ENCODE measurements around the genes HEG1 and KLF15.

GRCh38 chr3:125039488-125040523, 16.0 kb downstream of the HEG1 start:
- PRO-cap, result no peak

GRCh38 chr3:125054455-125055215, 1.2 kb downstream of the HEG1 start:
- PRO-cap, result unidirectional peak, plus-strand start at chr3:125054638; unidirectional peak, plus-strand start at chr3:125054762

GRCh38 chr3:125055943-125056520, at the start of gene HEG1:
Gene HEG1 (minus strand): TSS chr3:125055997.
- PRO-cap, result bidirectional peak, plus-strand start at chr3:125056146, minus-strand start at chr3:125055998; bidirectional peak, plus-strand start at chr3:125056224, minus-strand start at chr3:125056182

- PRO-cap, result no peak
These were observed 38.3 kb upstream of the HEG1 start for GRCh38 chr3:125094012-125094528.

- PRO-cap, result no peak
These were observed 52.3 kb upstream of the HEG1 start for GRCh38 chr3:125107703-125108836.

- PRO-cap, result no peak
These were observed 73.7 kb upstream of the HEG1 start for GRCh38 chr3:125129460-125130023.

DNA sequence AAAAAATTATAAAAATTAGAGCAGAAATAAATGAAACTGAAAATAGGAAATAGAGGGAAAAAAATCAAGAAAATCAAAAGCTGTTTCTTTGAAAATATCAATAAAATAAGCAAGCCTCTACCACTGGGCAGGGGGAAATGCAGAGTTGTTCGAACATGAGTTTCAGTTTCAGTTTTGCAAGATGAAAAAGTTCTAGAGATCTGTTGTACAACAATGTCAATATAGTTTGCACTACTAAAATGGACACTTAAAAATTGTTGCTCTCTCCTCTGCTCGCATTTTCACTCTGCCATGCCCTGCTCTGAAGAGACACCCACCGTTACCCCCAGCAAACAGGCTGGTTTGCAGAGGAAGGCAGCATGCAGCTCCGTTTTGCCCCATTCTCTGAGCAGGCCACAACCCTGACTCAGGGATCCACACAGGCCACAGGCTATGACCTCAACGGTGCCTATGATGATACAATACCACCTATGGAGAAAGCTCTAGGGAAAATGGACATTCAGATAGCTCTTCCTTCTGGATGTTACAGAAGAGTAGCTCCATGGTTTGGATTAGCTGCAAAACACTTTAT, 64.4 kb downstream of the ZNF148 start:
- PRO-cap, result no peak

DNA sequence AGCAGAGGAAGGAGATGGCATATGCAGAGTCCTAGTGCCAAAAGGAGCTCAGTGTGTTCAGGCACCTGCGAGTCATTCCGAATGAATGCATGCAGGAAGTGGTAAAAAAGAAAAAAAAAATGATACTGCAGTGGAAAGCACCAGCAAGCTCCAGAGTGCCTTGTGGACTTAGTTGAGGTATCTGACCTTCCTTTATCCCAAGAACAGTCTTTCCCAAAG, 6.6 kb upstream of the ZNF148 start:
- PRO-cap, result no peak

GRCh38 chr3:125438023-125438222, 62.8 kb upstream of the ZNF148 start:
- PRO-cap, result no peak

- PRO-cap, result no peak
These were observed 18.4 kb upstream of the SNX4 start for GRCh38 chr3:125538347-125538845.

- PRO-cap, result no peak
These were observed 106.2 kb upstream of the ROPN1B start for GRCh38 chr3:125862611-125863413.

DNA sequence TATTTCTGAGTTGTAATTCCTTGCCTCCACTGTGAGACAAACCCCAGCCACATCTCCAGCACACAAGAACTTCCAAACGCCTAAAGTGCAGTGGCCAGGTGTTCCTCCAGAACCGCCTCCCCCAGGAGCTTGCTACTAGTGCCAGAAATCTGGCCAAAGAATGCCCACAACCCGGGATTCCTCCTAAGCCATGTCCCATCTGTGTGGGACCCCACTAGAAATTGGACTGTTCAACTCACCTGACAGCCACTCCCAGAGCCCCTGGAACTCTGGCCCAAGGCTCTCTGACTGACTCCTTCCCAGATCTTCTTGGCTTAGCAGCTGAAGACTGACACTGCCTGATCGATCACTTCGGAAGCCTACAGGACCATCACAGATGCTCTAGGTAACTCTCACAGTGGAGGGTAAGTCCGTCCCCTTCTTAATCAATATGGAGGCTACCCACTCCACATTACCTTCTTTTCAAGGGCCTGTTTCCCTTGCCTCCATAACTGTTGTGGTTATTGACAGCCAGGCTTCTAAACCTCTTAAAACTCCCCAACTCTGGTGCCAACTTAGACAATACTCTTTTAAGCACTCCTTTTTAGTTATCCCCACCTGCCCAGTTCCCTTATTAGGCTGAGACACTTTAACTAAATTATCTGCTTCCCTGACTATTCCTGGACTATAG, 103.0 kb upstream of the ROPN1B start:
- PRO-cap, result no peak

DNA sequence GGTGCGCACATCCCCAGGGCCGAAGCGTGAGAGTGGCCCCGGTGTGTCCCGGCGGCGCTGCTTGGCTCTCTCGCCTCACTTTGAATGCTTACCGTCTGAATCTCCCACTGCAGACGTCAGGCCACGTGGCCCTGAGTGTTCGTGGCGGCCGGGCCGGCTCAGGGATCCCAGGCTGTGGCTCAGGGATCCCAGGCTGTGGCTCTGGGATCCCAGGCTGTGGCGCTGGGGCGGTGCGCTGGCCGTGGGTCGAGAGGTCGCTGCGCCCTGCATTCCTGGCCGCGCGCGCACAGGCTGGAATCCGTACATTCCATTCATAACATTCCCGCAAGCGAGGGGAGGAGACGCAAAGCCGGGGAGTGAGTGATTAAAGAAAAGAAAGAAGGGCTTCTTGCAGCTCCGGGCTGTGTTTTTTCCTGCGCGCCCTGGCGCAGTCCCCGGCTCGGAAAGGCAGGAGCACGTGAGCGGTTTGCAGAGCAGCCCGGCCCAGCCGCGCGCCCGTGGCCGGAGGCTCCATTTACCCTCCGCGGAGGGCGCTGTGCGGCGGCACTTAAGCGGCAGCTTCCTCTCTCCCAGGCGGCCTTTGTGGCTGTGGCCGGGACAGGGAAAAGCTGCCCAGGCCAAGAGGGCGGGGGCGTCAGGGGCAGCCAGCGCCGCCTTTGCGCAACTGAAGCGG, 87.0 kb upstream of the ALDH1L1 start:
- PRO-cap, result no peak

DNA sequence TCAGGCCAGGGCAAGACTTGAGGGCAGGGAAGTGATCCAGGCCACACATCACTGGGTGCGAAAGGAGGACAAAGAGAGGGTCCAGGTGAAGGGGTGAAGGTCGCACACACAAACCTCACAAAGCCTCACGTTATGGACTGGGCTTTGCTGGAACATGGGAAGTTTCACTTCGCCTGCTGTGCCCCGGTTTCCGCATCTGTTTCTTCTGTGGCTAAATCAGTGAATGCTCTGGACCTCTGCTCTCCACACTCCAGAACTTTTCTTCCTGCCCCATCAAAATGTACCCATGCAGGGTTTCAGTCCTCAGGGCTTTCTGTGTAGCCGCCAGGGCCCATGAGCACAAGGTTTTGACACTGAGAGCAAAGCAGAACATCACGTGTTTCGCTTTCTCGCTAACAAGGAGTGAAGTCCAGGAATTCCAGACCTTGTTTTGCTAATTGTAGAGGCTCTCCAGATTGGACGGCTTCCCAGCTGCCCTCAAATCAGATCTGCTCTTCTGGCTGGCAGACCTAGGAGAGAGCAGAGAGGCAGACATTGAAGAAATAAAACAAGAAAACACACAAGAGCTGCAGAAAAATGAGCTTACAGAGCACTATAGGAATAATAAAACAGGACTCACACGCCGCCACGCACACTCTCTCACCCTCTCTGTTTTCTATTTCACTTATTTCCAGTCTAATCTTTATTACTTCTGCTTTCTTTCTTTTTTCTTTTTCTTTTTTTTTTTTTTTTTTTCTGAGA, 56.1 kb downstream of the KLF15 start:
- PRO-cap, result no peak

DNA sequence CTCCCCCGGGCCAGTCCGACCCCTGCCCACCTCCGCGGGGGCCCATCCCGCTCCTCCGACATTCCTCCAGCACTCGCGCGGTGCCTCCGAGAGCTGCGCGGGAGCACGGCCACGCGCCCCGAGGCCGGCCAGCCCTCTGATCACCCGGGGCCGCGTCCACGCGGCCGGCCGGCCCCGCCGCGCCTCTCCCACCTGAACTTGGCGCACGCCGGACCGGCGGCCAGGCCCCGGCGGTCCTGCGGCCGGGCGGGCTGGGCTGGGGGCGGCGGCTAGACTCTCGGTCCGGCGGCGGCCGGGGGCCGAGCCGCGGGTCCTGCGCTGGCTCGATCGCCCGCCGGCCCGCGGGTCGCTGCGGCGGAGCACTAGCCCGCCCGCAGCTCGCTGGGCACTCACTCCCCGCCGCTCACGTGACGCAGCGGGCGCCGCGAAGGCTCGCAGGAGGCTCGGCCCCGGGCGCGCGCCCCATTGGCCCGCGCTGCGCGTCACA, at the start of gene KLF15:
Gene KLF15 (minus strand): TSS at position 364 of the 487 bp plus-strand sequence.
- PRO-cap, result bidirectional peak, plus-strand start outside the sequence, minus-strand start at position 364 of the sequence

DNA sequence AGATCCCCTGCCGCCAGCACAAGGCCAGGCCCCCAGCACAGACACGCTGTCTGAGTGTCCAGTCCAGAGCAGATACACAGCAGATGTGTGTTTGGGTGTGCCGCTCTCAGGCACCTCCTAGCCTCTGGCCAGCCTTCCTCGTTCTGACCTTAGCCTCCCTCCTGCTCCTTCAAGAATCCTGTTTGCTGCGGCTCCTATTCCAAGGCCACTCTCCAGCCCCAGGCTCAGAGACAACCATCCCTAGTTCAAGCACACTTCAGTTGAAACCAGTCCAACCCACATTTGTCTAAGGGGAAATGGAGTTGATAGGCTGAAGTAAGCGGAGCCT, 7.1 kb upstream of the KLF15 start:
- PRO-cap, result no peak

GRCh38 chr3:126439284-126440031, 36.2 kb downstream of the ZXDC start:
- PRO-cap, result no peak

GRCh38 chr3:126450414-126450982, 25.2 kb downstream of the ZXDC start:
- PRO-cap, result no peak

- PRO-cap, result no peak
These were observed 23.6 kb downstream of the ZXDC start for GRCh38 chr3:126451960-126452572.

- PRO-cap, result no peak
These were observed 452 bp downstream of the CHCHD6 start for GRCh38 chr3:126704425-126704959.